LHCN-M2 (cell line): ENCODE measurements around the gene BRD3OS.

DNA sequence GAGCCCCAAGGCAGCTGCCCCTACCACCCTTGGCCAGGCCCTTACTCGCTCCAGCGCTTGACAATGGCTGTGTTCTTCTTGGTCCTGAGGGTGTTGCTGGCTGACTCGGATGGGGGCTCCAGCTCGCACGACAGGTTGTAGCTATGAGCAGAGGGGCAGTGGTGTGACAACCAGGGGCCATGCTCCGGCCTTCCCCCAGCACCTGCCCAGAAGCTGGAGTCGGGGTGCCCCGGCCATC, 18.7 kb downstream of the RALGDS start:
- RAMPAGE, long total RNA, result no peak

GRCh38 chr9:133107349-133107714, 13.7 kb downstream of the RALGDS start:
- RAMPAGE, long total RNA, result no peak

DNA sequence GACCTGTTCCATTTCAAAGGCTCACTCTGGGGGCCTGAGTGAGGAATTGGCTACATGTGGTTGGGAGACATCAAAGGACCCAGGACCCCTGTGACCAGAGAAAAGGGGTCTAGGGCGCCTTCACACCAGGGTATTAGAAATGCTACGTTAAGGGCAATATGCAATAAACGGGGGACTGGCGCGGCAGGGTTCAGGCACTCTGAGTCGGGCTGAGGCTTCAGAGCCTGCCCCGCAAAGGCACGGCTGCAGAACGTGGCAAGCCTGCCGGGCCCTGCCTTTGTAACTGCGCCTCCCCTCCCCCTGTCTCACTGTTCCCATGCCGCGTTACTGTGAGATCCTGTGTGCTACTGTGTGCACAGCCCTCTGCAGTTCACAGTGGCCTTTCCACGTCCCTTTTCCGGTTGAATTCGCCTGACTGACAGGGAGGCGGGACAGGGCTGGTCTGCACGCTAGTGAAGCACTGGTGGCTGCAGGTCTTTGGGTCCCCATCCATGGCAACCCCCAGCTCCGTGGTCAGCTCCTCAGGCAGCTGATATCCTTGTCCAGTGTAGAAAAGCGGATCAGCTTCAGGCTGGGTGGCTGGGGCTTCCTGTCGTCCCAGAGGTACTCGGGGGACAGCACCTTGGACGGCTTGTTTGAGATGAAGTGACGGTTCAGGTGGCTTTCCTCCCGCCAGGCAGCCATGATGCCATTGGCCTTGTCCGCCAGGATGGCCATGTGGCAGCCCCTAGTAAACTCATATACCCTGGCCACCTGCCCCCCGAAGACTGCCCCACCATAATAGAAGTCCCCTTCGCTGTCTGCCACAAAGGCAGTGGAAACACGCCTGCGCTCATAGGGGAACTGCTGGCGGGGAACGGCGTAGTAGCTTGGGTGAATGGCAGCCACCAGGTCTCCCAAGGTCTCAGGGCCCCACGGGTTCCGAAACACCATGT, 10.4 kb downstream of the GBGT1 start:
- RAMPAGE, long total RNA, result no peak

GRCh38 chr9:133357127-133357503, 765 bp downstream of the SURF2 start:
- RAMPAGE, long total RNA, result no peak

GRCh38 chr9:133362674-133363564, 6.6 kb downstream of the SURF2 start:
- RAMPAGE, long total RNA, result no peak

DNA sequence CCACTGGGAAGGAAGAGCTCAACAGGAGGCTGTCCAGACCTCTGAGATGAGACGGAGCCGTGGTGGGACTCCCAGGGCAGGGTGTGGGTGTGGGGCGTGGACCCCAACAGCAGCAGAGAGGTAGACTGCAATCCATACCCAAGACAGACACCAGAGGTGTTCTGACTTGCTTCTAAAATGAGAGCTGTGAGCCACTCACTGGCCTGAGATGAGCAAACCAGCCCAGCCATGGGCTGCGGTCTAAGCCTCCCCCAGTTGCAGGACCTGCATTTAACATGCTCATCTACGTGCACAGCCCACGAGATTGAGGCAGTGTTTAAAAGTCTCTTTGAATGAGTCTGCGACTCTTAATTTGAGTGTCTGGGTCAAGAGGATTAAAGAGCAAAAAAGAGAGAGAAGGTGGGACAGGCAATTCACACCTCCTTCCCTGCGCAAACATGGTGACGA, 6.0 kb downstream of the SURF4 start:
- RAMPAGE, long total RNA, result no peak

DNA sequence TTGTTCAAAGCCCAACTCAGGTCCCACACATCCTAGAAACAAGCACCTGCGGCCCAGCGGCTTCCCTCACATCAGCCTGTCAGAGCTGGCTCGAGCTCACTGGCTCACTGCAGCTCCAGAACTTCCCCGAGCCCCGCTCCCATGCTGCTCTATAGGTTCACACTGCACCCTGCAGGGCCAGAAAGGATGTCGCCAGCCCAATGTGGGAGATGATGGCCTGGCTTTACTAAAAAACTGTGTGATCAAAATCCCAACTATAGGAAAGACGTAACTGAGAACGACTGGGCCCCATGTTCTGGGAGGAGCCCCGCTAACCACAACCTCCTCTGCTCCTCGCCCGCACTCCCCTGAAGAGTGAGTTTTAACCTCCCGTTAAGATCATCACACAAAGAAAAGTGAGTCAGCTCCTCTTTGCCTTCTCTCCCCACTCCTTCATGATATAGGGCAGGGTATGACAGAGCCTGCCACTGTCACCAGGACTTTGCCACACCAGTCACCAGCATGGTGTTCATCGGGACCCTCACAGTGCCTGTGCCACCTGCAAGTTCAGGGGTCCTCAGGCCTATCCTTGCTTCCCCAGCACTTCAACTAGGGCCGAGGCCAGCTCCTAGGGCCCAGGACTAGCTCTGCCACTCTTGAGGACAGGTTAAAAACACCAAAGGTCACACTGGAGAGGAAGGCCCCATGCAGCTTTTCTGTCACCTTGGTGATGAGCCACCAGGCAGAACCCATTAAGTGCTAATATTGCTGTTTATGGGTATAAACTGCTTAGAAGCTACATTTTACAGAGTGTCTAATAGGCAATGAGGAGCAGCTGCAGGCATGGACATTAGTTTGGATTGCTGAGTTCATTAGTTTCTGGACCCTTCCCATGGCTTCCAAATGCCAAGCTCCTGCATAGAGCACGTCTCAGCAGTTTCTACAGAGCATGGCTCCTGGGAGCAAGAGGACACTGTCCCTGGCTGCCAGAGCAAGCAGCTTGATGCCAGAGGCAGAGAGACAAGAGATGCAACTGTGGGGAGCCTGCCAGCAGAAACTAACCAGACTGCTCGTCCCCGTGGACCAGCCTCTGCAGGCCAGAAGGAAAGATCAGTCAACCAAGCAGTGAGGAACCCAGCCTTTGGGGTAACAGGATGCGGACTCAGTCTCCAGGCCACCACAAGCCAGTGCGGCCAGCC, 4.2 kb downstream of the SURF4 start:
- RAMPAGE, long total RNA, result no peak

- RAMPAGE, long total RNA, result no peak
These were observed 1.3 kb upstream of the REXO4 start for GRCh38 chr9:133419024-133419636.

DNA sequence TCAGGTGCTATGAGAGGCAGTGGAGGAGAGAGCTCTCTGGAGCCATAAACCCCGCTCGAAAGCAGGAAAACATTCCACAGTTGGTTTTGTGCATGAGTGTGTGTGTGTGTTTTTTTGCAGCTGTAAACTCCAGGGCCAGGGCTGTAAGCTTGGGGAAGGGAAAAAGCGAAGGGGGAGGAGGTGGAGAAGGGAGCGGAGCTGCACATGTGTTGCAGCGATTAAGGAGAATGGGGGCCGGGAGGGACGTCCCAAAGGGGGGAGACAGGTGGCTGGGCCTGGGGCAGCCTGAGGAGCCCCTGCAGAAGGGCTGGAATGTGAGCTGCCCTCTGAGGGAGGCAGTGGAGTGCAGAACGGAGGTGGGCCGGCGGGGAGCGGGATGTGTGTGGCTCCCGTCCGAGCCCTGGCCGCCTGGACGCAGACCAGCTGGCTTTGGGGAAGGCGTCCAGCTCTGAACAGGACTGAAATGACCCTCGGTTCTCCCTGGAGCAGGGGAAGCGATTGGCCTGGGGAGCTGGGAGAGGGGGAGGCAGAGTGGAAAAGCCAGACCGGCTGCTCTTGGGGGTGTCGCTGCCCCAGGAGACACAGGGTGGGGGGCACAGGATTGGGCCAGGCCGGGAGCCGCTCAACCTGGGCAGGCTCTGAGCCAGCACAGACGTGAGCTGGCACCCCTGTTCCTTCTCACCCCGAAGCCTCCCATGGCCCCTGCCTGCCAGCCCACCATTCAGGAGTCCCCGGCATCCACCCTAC, 2.8 kb upstream of the MYMK start:
- RAMPAGE, long total RNA, result no peak

GRCh38 chr9:133539885-133540339, 5.4 kb downstream of the ADAMTSL2 start:
- RAMPAGE, long total RNA, result no peak

- RAMPAGE, long total RNA, result no peak
These were observed 33.5 kb downstream of the ADAMTSL2 start for GRCh38 chr9:133568001-133568372.

DNA sequence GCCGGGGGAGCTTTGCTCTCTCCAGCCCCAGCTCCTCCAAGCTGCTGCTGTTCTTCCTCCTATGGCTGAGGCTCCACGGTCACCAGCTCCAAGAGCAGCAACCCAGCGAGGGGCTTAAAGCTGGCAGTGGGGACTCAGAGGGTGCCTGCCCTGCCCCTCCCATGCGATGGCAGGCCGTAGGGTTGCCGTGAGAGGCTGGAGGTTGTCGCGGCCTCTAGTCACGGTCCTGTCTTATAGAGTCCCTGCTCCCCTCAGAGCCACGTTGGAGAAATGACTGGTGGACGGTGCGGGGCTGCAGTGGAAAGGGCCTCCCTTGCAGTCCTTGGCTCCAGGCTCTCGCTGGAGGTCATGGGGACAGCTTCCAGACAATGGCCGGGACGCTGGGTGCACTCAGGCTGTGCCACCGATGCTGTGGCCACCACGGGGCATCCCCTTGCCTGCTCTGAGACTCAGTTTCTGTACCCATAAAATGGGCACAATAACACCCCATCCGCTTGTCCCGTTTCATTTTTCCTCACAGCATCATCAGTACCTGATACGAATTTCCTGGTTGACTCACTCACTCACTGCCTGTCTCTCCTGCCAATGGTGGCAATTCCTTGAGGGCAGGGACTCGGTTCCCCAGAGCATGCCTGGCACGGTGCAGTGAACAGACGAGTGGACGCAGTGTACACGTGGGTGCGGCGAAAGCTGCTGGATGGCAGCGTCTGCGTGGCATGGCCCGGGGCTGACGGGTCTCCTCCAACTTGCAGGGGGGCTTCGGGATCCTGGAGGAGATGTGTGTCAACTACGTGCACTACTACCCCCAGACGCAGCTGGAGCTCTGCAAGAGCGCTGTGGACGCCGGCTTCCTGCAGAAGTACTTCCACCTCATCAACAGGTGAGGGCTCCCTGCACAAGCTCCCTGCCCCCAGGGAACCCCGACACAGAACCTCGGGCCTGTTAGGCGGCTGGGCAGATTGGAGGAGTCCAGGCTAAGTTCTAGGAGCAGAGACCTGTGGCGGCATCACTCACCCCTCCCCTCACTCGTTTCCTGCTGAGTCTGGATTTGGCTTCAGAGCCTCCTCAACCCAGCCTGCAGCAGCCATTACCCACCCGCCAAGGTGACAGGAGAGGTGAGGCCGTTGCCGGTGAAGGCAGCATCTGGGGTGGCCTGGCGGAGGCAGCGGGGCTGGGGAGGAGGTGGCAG, 20.0 kb downstream of the DBH start:
- RAMPAGE, long total RNA, result no peak

- RAMPAGE, long total RNA, result no peak
These were observed 20.7 kb downstream of the SARDH start for GRCh38 chr9:133717367-133717906.

DNA sequence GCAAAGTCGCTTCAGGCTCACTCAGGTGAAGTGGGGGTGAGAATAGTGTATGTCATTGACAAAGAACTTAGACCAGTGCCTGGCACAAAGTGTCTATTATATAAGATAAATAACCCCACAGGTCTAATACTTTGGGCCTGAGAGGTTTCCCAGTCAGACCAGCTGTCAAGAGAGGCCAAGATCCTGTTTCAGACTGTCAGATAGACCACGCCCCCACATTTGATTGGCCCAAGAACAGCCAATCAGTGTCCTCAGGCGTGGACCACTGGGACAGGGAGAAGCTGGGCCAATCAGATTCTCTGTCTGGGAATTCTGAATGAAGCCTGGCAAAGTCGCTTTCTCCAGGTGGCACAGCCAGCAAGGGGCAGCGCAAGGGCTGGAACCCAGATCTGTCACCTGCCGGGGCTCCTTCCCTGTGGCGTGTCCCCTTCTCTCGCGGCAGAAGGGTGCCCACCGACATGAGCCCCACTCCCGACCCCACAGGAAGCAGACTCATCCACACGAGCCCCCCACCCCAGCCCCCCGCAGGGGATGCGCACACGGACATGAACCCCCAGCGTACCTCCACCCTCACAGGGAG, 6.3 kb downstream of the SARDH start:
- RAMPAGE, long total RNA, result no peak

DNA sequence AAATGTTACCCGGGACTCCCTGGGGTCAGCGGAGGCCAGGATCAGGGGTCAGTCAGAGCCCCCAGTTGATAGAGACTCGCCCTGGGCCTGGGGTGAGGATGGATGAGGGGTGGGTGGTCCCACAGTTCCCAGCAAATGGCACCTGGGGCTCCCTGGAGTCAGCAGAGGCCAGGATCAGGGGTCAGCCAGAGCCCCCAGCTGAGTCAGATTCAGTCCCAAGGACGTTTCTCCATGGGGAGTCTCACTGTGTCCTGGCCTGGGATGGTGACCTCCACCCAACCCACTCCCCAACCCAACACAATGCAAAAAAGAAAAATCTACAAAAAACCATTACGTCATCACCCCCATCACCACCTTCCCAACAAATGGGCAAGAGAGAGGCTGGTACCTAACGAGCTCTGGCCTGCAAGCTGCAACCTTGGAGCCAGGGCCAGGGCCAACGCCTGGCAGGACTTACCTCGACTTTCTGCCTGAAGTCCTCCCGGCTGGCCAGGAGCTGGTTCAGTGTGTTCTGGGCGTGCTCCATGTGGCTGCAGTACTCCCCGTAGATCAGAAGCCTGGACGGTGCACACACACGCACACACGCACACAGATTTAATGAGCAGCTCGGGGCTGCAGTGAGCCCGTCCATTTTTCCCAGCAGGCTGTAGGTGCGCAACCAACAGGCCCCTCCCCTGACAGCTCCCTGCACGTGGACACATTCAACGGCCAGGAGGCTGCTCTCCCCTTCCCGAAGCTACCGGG, 59.3 kb upstream of the SARDH start:
- RAMPAGE, long total RNA, result no peak

DNA sequence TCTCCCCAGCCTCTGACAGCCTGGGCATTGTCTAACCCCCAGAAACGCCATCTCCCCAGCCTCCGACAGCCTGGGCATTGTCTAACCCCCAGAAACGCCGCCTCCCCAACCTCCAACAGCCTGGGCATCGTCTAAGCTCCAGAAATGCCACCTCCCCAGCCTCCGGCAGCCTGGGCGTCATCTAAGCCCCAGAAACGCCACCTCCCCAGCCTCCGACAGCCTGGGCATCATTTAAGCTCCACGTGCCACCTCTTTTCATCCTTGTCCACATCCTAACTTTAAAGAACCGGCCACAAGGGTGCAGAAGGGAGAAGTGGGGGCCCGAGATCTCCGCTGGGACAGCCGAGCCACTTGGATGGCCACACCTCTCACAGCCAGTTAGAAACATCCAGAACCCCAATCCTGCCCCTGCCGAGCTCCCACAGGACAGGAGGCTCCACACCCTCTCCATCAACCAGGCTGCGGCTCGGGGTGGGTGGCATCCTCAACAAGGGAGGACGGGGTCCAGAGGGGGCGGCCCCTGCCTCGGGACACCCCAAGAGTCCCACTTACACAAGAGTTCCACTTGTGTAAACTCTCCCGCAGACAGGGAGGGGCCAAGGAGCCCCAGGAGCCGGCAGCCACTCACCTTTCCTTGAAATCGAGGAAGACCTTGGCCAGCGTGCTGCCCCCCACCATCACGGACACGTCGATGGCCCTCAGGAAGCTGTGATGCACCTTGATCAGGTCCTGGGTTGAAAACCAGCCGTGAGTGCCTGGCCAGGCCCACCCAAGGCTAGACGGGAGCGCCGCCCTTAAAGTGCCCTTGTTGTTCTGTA, 67.5 kb upstream of the SARDH start:
- RAMPAGE, long total RNA, result no peak

DNA sequence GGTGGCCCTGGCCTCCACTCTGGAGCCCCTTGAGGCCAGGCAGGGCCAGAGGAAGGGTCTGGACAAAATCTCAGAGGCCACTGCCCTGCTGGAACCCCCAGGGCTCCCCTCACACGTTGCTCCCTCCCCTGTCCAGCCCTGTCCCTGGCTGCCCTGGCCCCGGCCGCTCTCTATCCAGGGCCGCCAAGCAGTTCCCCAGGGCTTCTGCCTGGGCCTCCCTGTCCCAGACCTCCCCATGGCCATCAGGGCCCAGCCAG, 108.2 kb upstream of the SARDH start:
- RAMPAGE, long total RNA, result no peak

GRCh38 chr9:134024765-134025743, at the start of gene BRD3OS:
TSS of gene BRD3OS (plus strand) at chr9:134025481.
- RAMPAGE, long total RNA, result no peak

DNA sequence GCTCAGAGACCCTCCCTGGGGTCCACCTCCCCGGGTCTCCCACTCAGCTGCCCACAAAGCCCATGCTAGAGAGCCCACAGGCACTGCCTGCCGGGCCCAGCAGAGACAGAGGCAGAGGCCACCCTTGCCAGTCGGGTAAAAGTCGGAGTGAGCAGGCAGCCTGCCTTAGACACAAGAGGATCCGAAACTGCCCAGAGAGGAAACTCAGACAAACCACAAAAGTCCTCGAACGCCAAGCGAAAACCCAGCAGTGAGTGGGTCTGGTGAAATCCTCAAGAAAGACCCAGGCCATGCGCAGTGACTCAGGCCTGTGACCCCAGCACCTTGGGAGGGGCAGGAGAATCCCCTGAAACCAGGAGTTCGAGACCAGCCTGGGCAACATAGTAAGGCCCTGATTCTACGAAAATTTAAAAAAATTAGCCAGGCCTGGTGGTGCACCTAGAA, 7.8 kb downstream of the BRD3 start:
- RAMPAGE, long total RNA, result no peak

- RAMPAGE, long total RNA, result no peak
These were observed 1.2 kb upstream of the WDR5 start for GRCh38 chr9:134134608-134135061.